Measurements from ENCODE around the genes GJD4 and ZNF37A.

GRCh38 chr10:34233144-34234068, 581.7 kb downstream of the PARD3 start:
- PRO-cap = no peak
- RAMPAGE, long total RNA, 4 experiments = no peak in any of the 4 experiments

DNA sequence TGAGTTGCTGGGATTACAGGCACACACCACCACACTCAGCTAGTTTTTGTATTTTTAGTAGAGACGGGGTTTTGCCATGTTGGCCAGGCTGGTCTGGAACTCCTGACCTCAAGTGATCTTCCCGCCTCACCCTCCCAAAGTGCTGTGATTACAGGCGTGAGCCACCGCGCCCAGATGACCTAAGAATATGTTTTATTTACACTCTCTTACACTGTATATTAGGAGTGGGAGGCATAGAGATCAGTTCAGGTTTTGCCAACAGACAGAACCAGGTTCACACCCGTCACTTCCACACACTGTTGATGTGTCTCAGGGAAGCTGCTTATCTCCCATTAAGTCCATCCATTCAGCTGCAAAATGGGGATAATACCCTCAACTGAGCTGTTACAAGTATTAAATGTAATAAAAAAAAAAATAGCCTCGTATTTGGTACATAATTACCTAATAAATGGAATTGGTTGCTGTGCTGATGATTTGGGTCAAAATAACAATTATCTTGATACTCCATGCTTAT, 64.2 kb downstream of the PARD3 start:
- PRO-cap = no peak
- RAMPAGE, long total RNA, 4 experiments = no peak in any of the 4 experiments

GRCh38 chr10:34760346-34760963, 54.6 kb downstream of the PARD3 start:
- PRO-cap = no peak
- RAMPAGE, long total RNA, 4 experiments = no peak in any of the 4 experiments

DNA sequence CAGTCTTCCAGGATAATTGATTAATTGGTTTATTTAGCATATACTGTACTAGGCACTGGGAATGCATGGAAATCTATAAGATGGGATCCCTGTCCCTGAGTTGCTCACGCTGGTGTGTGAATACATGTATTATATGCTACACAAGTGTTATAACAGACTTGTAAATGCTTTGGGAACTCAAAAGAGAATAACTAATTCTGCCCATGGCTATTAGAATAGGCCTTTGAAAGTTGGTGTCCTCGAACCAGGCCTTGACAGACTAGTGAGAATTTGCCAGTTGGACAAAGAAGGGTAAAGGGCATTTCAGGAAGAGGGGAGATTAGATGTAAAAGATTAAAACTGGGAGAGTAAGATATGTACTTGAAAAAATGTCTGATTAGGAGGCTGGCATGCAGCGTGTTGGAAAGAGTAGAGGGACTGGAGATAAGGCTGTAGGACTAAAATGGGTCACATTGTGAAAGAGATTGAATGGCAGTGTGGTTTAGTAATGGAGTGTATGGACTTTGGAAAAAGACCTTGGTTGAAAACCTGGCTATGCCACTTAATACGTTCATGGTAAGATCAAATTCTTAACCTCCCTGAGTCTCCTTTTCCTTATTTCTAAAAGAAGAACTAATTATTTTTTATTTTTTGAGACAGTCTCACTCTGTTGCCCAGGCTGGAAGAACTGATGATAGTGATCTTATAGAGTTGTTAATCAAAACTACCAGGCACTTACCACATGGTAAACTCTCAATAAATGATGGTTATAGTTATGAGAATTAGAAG, 14.0 kb downstream of the CREM start:
- PRO-cap = no peak
- RAMPAGE, long total RNA, 4 experiments = no peak in any of the 4 experiments

- PRO-cap = no peak
- RAMPAGE, long total RNA, 4 experiments = no peak in any of the 4 experiments
Measured at GRCh38 chr10:35211078-35211833, 84.6 kb downstream of the CREM start.

DNA sequence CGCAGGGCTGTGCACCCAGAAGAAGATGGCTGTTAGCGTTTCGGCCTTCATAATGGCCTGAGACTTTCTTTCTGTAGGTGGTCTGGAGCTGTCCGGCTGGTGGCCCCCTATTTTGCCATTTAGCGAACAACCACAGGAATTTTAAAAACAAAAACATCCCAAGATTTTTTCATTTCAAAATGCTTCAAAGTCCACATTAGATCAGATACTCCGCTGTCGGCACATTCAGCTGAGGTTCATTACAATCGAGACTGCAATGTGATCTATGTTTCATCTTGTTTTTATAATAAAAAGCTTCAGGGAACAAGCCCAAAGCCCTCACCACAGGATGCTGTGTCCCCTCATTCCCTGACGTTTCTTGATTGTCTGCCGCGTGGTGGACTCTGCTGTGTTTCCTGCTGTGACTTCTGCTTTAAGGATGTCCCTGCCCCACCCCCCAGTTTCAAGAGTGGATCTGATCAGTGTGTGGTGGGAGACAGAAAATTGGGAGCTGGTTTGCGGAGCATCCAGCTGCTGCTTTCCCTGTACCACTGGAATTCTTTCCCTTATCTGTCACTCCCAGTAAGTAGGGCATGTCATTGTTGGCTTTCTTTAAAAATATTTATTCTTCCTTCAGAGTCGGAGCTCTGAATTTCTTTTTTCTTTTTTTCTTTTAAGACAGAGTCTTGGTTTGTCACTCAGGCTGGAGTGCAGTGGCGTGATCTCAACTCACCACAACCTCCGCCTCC, 86.2 kb downstream of the CREM start:
- PRO-cap = no peak
- RAMPAGE, long total RNA, 4 experiments = no peak in any of the 4 experiments

GRCh38 chr10:35333068-35333851, 3.0 kb upstream of the CCNY start:
- PRO-cap = no peak
- RAMPAGE, long total RNA, 4 experiments = no peak in any of the 4 experiments

- PRO-cap = no peak
- RAMPAGE, long total RNA, 4 experiments = no peak in any of the 4 experiments
Measured at GRCh38 chr10:35335052-35336078, 944 bp upstream of the CCNY start.

DNA sequence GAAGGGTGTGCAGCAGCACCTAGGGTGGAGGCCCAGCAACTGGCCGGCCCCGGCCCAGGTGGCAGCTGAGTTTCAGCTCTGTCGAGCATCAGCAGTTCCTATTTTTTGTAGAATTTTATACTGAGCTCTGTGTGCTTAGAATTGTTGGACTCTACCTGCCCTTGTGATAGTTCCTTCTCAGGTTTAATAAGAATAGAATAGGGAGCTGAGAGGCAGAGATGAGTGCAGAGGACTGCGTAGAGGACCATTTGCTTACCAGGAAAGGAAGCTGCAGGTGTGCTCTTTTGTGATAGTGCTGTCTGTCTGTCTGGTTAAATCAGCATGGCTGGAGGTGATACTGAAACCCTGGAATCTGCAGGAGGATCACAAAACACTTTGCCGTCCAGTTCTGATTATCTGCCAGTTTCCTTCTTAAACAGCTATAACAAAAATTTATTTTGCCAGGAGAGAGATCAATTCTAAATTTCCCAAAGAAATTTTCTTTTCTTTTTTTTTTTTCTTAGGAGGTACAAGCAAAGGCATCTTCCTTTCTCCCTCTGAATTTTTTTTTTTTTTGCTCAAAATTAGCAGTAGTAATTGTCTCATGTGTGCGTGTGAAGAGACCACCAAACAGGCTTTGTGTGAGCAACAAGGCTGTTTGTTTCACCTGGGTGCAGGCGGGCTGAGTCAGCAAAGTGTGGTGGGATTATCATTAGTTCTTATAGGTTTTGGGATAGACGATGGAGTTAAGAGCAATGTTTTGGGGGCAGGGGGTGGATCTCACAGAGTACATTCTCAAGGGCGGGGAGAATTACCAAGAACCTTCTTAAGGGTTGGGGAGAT, 64.9 kb downstream of the CCNY start:
- PRO-cap = no peak
- RAMPAGE, long total RNA, 4 experiments = no peak in any of the 4 experiments

DNA sequence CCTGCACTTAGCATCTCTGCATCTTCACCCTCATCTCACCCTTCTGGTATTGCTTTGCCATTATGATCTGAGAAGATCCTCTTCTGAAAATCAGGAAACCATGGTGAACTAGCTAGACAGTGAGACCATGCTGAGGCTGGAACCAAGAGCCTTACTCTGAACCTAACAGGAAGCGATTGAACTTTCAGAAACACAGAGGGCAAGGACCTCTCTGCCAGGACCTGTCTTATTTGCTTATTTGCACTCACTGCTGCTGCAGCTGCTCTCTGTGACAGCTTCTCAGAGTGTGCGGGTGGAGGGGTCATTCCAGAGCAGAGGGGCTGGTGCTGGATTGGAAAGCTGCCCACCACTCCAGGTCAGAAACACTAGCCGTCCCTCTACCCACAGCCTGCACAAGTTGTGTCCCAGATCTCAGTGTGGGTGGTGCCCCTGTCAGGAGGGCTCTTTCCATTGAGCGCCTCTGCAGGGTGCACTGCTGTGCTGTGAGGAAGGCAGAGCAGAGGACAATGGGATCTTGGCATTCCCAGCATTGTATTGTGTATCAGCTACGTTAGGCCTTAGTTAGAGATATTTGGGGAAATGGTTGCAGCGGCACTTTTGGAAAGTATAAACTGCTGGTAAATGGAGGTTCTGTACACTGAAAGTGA, 126.2 kb downstream of the CCNY start:
- PRO-cap = no peak
- RAMPAGE, long total RNA, 4 experiments = no peak in any of the 4 experiments

DNA sequence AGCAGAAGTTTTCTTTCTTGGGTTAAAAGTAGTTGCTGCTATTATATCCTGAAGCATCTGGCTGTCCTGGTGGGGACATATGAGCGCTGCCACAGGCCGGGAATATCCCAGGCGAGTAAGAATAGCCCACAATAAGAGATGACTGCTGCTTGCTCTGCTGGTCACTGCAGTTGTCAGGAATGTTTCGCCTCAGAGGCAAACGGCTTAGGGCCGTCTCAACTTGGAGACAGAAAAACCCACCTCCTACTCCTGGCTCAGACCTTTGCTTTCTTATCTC, at the start of gene GJD4:
TSS of gene GJD4 (plus strand) at position 160 of the 277 bp plus-strand sequence.
- PRO-cap = no peak
- RAMPAGE, long total RNA, 4 experiments = no peak in any of the 4 experiments

DNA sequence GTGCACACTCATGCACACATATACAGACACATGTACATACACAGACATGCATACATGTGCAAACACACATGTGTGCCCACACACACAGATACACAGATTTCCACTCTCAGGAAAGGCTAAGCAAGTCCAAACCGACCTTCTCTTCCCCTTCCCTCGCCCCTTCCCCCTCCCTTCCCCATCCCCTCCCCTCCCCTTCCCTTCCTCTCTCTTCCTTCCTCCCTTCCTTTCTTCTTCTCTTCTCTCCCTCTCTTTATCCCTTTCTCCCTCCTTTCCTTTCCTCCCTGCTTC, 296.7 kb downstream of the ZNF248 start:
- PRO-cap = no peak
- RAMPAGE, long total RNA, 4 experiments = no peak in any of the 4 experiments

DNA sequence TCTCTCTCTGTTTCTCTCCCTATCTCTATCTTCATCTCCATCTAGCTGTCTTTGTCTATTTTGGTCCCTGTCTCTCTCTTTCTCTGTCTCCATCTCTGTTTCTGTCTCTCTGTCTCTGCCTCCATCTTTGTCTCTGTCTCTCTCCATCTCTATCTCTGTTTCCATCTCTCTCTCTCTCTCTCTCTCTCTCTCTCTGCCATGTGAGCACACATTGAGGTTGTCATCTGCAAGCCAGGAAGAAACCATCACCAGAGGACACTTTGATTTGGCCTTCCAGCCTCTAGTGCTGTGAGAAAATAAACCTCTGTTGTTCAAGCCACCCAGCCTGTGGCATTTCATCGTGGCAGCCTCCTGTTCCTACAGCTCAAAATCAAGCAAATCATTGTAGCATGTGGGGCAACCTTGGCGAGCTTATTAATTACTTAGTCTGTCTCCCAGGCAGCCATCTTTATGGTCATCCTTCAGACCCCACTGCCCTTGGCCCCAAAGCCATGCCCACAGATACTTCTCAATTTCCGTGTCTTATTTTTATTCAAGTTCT, 108.5 kb downstream of the ZNF248 start:
- PRO-cap = no peak
- RAMPAGE, long total RNA, 4 experiments = no peak in any of the 4 experiments

GRCh38 chr10:37829049-37829842, 28.2 kb downstream of the ZNF248 start:
- PRO-cap = no peak
- RAMPAGE, long total RNA, 4 experiments = no peak in any of the 4 experiments

GRCh38 chr10:37975293-37975978, 1.0 kb downstream of the ZNF25 start:
- PRO-cap = no peak
- RAMPAGE, long total RNA, 4 experiments = no peak in any of the 4 experiments

DNA sequence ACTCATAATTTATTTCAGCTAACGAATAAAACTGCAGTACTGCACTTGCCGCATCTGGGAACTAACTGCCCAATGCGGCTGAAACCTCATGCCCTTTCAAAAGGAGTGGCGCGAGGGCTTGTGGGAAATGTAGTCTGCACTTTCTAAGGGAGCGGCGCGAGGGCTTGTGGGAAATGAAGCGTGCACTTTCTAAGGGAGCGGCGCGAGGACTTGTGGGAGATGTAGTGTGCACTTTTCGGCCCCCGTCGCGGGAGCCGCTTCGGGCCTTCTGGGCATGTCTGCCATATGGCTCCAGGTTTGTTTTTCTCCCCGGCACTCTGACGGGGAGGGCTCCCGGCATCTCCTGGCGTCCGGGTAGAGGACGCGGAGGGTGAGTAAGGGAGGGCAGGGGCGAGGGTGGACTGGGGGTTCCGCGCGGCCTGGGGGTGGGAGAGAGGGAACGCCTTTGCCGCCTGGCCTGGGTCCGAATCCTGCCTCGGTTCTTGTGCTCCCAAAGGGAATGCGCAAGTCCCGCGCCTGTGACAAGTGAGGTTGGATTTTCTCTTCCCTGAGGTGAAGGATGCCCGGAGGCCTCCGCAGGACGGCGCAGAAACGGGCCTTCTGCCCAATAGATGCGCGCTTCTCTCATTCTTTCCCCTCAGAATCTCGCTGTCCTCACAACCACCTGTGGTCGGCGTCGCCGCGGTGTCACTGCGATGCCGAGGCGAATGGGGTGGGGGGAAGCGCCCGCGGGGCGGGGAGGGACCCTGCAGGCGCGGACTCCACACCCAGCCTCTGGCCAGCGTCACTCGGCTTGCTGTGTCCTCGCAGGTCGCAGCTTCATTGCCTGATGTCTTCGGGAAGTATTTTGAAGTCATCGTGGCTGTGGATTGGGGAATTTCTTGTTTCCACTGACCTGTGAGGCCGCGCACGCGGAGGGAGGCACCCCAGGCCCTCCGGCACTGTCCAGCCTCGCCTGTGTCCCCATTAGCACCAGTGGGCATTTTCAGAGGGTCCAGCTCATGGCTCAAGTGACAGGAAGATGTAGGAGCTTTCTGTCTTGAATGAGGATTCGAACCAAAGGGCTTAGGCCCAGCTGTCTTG, at the start of gene ZNF37A:
TSS of gene ZNF37A (plus strand) at position 217 of the 1,083 bp plus-strand sequence.
- PRO-cap = bidirectional peak, plus-strand start at position 312 of the sequence, minus-strand start at position 63 of the sequence
- RAMPAGE, long total RNA, 4 experiments = start-site peak on the plus strand in 4 of 4 experiments, centred at positions 249 to 757 of the sequence, 8 to 243 reads per replicate

DNA sequence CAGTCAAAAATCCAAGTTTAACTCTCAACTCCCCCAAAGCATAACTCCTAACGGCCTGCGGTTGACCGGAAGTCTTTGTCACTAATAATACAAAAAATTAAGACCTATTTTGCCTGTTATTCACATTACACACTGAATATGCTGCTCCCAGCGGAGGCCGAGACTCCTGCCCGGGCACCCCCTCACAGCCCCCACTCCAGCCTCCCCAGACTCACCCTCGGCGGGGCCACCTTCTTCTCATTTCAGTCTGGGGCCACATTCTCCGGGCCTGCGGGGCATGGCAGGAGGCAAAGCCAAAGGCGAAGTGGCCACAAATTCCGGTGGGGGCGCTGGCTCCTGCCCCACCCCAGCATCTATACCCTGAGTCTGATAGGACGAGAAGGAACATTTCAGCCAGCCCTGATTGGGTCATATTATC, 163.3 kb downstream of the ZNF33B start:
- PRO-cap = no peak
- RAMPAGE, long total RNA, 4 experiments = no peak in any of the 4 experiments

- PRO-cap = no peak
- RAMPAGE, long total RNA, 4 experiments = no peak in any of the 4 experiments
Measured at GRCh38 chr10:42989213-42989499, 87.7 kb upstream of the RET start.

DNA sequence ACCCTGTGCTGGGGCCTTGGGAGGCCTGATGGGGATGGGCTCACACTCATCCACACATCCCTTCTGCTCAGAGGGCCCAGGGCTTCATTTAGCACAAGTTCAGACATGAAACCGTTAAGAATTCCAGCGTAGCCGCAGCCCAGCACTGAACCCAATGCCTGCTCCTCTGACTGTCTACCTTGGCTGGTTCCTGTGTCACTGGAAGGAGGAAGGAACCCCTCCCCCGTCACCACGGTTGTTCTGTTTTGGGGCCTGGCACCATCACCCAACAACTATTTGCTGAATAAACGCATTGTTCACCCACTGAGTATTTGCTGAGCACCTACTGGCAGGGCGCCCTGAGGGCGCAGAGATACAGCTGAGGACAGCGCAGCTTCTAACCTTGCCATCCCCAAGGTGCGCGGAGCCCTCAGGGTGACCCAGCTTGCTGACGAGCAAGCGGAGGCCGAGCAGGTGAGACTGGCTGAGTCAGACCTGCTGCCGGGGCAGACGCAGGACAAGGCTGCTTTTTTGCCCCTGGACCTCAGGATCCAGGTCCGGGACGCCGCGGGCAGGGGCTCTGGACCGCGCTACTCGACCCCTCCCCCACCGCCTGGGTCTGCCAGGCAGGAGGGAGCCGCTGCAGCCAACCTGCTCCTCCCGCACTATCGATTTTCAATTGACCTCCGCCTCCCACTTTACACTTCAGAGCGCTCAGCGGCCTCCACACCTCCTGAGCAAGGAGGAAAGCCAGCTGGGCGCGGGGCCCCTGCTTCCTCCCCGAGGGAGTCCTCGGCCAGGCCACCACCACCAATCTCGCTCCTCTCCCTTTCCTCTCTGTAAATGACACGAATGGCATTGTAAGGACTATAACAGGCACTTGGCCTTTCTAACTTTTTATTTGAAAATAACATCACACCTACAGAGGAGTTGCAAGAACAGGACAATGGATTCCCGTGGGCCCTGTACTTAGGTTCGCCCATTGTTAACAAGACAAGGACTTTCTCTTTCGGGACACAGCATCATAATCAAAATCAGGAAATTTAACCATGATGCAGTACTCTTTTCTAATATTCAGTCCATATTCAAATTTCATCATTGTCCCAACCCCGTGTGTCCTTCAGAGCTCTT, 50.3 kb upstream of the RET start:
- PRO-cap = no peak
- RAMPAGE, long total RNA, 4 experiments = no peak in any of the 4 experiments

DNA sequence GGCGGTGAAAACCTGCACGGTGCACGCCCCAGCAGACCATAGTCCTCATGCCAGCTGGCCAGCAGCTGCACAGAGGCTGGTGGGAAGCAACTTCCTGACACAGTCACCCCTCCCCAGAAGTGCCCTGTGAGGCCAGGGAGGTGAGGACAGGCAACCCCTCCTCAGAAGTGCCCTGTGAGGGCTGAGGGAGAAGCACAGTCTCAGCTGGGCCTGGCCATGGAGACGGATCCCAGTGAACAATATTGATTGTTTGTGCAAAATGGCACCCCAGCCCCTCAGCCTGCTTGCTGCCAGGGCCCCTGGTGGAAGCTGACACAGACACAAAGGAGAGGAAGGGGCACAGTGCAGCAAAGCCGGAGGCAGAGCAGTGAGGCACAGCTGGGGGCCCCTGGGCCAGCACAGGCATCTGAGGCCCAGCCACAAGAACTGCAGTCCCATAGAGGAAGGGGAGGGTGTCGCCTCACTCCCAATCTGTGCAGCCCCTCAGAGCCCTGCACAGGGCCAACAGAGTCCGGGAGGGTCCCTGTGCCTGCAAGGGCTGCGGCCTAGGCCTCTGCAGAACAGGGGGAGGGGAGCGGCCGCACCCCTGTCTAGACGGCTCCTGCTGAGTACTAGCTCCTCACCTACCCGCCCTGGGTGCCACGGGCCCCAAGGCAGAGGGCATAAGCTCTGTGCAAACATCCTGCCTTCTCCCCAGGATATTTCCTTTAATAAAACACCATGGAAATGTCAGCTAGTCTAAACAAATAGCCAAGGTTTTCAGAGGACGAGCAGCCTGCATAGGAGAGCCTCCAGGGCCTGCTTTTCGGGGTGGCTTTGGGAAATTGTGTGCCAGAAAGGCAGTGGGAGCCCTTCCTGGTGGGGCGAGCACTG, 32.5 kb upstream of the RET start:
- PRO-cap = no peak
- RAMPAGE, long total RNA, 4 experiments = no peak in any of the 4 experiments